Myometrial cell (primary cell): ENCODE data around the genes TNIP1, ANXA6, GRIA1 and CNOT8.

DNA sequence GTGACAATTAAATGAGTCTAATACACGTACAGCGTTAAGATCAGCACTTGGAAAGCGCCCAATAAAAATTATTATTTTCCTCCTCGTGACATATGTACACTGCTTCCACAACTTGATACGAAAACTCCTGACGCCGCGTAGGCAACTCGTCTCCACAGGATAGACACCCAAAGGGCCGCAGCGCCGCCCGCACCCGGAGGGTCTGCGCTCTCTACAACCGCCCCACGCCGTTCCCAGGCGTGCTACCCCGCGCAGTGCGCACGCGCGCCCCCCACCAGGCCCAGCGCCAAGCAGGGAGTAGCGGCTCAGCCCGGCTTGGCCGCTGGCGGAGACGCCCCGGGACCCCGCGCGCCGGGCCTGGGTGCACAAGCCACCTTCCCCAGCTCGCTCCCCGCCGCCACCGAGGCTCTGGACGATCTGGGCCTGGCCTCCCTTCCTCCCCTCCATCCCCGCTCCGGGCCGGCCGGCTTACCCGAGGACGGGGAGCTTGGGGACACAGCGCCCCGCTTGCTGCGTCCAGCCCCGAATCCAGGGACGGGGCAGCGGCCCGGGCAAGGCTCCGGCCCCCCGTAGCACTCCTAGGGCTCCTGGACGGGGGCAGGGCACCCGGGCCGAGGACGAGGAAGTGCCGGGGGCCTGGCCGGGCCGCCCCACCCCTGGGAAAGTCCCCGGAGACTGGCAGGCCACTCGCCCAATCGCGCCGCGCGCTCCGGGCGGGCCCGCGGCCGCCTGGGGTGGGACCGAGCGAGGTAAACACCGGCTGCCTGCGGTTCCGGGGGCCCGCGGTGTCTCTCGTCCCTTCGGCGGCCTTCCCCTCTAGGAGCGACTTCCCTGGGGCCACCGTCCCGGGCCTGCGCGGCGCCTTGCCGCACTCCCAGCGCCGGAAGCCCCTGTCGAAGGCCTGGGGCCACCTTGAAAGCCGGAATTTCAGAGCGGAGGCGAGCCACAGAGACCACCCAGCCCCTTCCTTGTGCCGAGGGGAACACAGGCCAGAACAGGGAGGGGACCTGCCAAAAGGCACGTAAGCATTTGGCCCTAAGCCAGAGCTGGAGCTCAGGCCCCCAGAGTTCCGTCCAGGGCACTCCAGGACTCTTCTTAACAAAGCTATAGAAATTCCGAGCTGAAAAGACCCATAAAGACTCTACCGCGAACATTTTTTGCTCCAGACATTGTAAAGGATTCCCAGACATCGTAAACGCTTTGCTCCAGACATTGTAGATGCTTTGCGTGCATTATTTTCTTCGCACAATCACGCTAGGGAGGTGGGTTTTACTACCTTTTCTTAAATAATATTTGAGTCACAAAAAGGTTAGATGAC, at the start of gene TNIP1:
Gene TNIP1 (minus strand): TSS at position 627 of the 1,318 bp plus-strand sequence.
- RAMPAGE, long total RNA: start-site peak on the minus strand centred at position 615 of the sequence, 55 bp wide, 256 and 34 reads in 2 replicates

- RAMPAGE, long total RNA: start-site peak on the minus strand at chr5:151157707-151157806, 5,796 and 5,111 reads in 2 replicates
Observed at GRCh38 chr5:151157409-151158050, at the start of gene ANXA6. Gene ANXA6 (minus strand): TSS chr5:151157779.

DNA sequence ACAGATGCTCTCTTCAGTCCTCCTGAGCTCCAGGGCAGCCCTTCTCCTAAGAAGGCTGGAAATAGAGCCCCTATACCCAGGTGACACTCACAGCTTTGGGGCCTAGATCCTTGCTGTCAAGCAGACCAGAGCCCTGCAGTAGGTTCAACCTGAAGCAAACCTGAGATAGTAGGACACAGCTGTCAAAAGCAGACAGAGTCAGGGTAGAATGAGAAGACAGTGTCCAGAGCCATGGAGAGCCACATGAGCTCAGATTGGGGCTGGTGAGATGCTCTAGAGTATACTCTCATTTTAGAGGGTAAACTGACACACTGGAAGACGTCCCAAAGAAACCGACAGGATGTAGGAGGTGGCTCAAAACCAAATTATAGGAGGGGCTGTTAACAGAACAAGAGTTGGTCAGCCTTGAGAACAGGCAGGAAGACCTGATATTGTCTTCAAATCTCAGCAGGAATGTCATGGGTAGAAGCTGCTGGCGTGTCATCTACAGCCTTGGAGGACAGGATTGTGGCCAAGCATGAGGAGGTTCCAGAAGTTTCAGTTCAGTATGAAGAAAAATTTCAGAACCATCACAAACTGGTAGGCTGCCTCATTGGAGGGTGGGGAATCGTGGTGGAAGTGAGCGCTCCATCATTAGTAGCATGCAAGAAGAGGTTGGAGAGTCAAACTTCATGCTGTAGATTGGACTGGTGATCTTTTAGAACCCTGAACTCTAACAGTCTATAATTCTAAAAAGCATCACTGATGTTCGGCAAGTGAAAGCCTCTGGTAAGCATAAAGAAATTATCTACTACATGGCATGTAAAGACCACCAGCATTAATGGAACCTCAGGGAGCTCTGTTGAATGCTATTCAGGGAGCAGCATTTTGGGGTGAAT, 11.3 kb downstream of the CCDC69 start:
- RAMPAGE, long total RNA: no peak

GRCh38 chr5:151345802-151346415, 1.4 kb downstream of the SLC36A2 start:
- RAMPAGE, long total RNA: no peak

- RAMPAGE, long total RNA: no peak
Observed at GRCh38 chr5:151739832-151740877, 18.3 kb downstream of the ATOX1 start.

DNA sequence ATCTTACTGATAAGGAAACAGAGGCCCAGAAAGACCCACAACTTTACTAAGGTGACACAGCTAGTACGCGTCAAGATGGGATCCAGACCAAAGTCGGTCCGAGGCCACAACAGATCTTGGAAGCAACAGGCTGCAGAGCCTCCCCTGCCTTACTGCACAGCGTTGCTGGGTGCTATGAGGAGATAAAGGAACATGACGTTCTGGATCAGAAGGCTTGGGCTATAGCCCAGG, 144.2 kb downstream of the NMUR2 start:
- RAMPAGE, long total RNA: no peak

DNA sequence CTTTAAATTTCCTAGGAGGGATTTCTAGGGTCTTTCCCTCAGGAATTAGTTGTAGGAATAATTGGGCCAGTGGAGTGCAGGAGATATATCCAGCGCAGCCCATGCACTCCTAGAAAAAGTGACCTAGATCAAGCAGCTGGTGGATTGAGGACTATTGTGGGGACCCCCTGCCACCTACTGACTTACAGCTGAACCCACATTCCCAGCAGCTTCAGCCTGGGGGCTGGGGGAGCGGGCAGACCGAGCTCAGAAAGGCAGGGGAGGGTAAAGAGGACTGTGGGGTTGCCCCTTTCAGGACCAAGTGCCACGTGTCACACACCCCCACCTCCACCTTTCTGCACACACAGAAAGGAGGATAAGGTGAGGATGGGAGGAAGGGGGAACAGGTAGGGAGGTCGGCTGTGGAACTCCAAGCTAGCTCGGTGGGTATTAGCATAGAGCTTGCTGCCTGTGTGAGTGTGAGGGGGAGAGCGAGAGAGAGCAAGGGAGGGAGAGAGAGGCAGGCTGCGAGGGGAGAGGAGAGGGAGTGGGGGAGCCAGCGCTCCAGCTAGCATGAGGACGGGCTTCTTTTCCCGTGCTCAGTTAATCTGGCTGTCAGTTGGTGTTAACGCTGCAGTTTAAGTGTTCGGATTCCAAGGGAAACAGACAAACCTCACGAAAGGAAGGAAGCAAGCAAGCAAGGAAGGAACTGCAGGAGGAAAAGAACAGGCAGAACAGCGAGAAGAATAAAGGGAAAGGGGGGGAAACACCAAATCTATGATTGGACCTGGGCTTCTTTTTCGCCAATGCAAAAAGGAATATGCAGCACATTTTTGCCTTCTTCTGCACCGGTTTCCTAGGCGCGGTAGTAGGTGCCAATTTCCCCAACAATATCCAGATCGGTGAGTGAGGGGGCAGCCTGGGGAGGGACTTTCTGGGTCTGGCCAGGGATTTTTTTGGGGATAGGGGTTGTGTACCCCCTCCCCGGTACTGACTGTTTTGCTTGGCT, at the start of gene GRIA1:
Gene GRIA1 (plus strand): TSS at position 581 of the 988 bp plus-strand sequence.
- RAMPAGE, long total RNA: start-site peak on the plus strand centred at position 551 of the sequence, 125 bp wide, 17 and 18 reads in 2 replicates

DNA sequence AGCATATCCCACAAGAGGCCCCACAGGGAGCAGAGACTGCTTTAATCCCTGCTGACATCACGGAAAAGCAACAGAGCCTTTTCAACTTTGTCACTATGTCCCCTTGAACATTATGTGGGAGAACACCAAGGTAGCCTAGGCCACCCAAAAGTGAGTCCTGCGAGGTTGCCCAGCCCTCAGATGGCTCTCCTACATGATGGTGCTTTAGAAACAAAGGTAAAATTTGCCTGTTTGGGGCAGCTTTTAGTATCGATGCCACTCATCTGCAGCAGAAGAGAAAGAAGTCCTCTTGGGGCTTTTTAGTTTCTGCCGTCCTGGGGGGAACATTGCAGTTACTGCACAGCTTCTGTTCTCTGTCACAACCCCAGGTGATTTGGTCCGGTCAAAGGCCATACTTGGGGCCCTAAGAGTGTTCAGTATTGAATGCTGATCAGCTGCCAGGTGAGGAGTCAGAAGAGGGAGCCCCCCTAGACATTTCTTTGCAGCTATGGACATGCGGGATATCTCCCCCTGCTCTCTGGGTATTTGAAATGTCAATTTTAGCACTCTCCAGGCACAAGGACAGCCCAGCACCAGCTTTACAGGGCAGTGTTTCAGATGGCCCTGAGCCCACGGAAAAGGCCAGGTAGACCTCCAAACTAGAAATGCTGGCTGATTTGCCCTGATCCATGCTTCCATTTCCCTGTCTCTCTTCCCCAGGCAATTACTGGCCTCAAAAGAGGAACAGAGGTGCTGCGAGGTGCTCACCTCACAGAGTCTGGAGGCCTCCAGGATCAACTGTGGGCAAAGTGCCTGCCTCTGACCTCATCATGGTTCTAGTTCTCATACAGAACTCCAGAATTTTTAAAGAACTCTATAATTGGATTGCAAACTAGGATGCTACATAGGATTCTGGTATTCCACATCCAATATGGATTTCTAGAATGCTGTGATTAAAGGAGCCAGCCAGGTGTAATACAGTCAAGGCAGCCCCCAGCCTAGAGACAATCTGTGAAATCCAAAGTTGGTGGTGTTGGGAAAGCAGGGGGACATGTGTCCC, 28.3 kb upstream of the SAP30L start:
- RAMPAGE, long total RNA: no peak

- RAMPAGE, long total RNA: no peak
Observed at GRCh38 chr5:154444817-154445238, 969 bp upstream of the SAP30L start.

- RAMPAGE, long total RNA: no peak
Observed at GRCh38 chr5:154646878-154647700, 108.1 kb upstream of the LARP1 start.

DNA sequence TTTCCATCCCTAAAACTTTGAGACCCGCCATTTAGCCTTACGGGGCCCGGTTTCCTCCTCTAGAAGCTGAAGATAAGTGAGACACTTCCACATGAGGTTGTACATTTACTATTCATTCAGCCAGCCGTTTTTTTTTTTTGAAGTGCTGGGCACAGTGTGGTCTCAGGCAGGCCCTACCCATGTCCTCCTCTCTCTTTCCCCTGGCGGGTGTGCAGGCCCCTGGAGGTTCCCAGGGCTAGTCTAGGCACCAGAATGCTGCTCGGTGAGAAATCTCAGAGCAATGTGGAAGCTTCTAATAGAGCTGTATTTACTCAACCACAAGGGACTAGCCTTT, 107.4 kb upstream of the LARP1 start:
- RAMPAGE, long total RNA: no peak

DNA sequence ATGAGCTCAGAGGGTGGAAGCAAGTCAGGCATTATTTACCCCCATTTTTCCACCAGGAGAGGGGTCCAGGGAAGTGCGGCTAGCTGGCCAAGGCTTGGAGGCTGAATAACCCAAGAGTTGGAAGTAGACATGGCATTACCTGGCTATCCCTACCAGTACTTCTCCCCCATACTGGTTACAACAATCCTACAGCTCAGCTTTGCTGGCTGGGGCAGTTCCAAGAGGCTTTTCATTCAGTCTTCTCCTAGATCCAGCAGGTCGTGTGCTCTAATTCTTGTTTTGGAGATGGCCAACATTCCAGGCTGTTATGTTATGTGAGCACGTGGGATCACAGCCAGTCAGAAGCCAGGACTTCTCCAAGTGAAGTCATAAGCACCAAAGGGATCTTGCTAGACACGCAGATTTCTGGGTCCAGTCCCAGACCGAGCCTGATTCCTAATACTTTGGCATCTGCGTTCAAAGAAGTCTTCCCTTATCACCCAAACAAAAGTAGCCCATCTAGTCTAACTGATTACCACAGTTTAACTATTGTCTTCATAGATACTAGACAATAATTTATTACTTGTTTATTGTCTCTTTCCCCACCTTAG, 1.4 kb upstream of the LARP1 start:
- RAMPAGE, long total RNA: no peak

DNA sequence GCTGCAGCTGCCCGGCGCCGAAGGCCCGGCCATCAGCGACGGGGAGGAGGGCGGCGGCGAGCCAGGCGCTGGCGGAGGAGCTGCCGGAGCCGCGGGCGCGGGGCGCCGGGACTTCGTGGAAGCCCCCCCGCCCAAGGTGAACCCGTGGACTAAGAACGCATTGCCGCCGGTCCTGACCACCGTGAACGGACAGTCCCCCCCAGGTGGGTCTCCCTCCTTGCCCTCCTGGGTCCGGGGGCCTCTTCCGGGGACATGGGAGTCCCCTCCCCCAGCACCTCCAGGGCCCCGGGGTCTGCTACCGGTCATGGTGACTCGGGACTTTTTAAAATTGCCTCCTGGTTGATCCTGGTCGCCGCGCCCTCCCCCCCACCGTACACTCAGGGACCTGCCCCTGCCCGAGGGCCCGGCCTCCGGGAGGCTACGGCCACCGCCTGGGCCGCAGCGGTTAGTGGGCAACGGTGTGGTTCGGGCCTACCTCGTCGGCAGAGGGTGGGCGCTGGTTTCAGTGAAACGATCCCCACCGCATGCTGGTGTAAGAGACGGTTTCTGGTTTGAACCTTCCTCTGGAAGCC, 900 bp downstream of the LARP1 start:
- RAMPAGE, long total RNA: start-site peak on the plus strand centred at position 150 of the sequence, 236 bp wide, 12 and 16 reads in 2 replicates

DNA sequence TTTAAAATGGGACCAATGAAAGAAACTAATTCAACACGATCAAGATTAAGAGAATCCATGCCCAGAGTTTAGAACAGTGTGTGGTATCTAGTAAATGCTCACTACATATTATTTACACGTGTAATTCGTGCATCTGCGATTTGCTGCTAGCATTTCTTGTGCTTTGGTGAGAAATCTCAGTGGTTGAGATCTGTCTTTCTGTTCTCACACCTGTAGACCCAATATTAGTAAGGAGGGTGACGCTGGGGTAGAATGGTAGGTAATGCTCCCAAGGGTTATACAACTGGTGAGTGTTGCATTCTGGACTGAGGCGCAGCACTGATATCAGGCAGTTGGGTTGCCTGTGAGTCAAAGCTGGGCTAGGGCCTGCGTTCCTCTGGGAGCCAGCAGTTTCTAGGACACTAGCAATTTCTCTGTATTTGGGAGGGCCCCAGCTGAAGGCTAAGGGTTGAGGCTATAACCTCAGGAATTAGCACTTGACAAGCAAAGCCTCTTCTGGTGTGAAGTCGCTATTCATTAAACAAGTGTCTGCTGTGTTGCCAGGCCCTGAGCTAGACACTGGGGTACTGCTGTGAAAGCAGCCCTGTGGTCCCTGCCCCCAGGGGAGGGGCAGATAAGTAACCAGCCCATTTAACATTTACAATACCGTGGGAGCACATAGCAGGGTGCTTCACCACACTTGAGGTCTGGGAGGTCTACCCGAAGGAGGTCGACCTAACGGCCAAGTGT, 28.7 kb downstream of the LARP1 start:
- RAMPAGE, long total RNA: no peak

DNA sequence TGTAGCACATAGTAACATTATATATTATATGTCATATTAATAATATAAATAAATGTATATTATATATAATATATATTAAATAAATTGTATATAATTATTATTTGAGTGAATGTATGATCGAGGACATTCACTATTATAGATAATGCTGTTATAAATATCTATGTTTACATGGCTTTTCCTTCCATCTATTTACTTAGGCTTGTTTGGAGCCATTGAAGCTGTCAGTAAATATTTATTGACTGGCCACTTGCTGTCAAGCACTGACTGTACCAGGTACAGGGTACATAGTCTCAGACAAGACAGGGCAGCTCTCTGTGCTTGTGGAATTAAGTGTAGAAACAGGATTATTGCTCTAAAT, 16.4 kb downstream of the FAXDC2 start:
- RAMPAGE, long total RNA: no peak

GRCh38 chr5:154837494-154837917, 12.9 kb downstream of the FAXDC2 start:
- RAMPAGE, long total RNA: no peak

GRCh38 chr5:154857932-154858896, at the start of gene CNOT8:
Gene CNOT8 (plus strand): TSS chr5:154858627.
- RAMPAGE, long total RNA: start-site peak on the plus strand at chr5:154858498-154858525, 33 and 52 reads in 2 replicates; start-site peak on the plus strand at chr5:154858606-154858683, 130 and 215 reads in 2 replicates

- RAMPAGE, long total RNA: no peak
Observed at GRCh38 chr5:154859945-154860654, 1.7 kb downstream of the CNOT8 start.

DNA sequence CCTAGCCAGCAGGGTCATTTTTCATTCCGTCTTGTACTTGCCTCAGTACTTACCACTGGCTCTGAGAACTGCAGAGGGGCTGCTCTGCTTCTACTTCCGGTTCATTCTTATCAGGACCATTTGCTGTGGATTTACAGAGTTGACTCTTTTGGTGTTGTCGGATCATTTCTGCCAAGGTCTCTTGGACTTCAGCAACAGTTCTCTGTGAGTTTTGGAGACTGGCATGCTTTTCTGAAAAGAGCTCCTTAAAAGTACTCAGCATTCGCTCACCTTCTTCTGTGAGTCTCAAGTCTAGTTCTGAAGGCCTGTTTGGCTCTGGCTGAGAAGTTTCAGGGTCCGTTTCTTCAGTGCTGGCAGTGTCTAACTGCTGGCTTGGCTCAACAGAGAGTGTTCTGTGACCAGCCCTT, 32.8 kb downstream of the CNOT8 start:
- RAMPAGE, long total RNA: no peak

DNA sequence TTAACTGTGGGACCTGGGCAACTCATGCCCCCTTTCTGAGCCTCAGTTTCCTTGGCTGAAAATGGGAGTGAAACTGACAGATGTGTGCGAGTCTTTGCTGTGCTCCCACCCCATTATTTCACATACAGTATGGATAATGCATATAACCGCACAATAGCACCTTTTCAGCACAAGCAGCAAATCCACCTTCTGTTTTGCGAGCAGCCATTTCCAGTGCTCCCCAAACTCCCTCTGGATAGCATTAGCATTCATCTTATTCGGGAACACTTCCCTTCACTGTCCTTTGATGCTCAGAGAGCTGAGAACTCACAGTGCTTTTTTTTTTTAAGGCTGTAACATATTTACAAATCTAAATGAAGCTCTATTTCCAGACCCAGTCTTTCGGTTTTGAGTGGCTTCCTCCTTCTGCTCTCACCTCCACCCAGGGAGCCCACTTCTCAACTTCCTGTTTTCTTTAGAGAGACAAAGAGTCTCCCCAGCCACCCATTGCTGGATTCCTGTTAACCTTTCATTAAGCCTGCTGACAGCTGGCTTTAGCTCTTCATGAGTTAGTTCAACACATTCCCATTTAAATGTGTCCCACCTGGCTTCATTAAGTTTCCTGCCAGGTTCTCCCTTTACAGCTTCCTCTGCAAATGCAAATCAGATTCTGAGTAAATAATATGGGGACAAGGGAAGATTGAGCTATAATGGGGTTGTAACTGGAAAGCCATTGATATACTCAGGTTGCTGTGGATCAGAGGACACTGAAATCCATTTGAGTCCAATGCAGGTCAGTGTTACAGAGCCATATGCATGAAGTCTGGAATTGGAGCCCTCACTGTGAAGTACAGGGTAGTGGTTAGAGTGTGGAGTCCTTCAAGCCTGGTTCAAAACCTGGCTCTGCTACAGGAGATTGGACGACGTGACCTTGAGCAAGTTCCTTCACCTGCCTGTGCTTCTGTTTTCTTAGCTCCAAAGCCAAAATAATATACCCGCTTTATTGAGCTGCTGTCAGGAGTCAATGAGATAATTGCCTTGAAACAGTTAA, 48.9 kb downstream of the TIMD4 start:
- RAMPAGE, long total RNA: no peak